Metanephros (tissue), 2 donors: ENCODE results near the genes SLC34A2 and RBPJ.

GRCh38 chr4:25088127-25089046 is 57.6 kb upstream of the LGI2 start:
- RAMPAGE, long total RNA = no peak

- RAMPAGE, long total RNA = no peak
Measured at GRCh38 chr4:25654987-25656055, at the start of gene SLC34A2. Gene SLC34A2 (plus strand): TSS chr4:25655851.

DNA sequence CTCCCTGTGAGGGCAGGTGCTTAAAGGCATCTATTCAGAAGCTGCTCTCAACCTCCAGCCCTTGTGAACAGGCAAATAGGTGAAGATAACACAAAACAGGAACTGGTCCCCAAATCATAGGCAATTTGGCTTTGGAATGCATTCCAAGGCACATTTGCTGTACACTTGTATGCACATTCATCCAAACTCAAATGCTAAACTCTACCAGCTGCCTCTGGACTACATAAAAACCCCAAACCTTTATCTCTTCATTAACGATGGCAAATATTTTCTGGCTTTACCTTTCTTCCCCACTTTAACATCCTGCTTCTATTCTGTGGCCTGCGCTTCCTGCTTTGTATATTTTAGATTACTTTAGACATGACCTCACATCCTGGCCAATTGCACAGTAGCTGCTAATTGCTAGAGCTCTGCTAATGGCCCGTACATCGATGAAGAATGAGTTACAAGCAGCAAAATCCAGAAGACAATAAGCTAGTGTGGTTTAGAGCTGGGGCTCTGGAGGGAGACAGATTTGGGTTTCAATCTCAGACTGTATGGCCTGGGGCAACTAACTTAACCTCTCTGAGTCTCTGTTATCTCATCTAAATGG is 3.2 kb downstream of the SEL1L3 start:
- RAMPAGE, long total RNA = no peak

- RAMPAGE, long total RNA = no peak
Measured at GRCh38 chr4:26088494-26089097, 174.6 kb downstream of the SMIM20 start.

GRCh38 chr4:26144953-26145472 is 175.8 kb upstream of the RBPJ start:
- RAMPAGE, long total RNA = no peak

GRCh38 chr4:26172011-26172461 is 148.8 kb upstream of the RBPJ start:
- RAMPAGE, long total RNA = no peak

DNA sequence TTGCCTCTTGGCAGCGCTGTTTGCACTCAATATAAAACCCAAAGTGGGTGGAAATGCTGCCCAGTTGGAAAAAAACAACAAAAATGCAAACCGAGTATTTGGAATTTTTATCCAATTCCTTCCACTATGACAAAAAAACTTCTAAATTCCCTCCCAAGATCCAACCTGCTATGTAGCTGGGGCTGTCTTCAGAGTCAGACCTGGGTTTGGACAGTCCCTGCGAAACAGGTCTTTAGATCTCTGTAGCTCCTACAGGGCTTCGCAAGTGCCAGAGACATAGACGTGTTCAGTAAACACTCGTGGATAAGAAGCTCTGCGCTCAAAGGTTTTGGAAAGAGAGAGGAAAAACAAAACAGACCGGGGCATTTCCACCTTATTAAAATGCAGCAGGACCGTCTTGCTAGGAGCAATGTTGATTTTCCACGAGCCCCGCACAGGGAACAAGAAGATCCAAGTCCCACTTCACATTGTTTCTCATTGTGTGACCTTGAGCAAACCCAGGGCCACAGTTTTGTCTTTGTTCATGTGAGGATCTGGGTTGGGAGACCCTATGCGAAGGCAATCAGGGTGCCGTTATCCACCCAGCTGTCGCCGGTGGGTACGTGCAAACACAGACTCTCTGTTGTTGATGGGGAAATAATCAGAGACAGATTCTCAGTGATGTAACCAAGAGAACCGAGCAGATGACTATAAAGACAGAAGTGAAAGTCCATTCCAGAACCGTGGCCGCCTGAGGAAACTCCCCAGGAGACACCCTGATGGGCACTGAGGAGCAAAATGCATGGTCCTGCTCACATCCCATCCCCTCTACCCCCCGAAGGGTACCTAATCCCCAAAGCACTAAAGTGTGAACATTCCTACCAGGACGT is 102.9 kb upstream of the RBPJ start:
- RAMPAGE, long total RNA = no peak

GRCh38 chr4:26319908-26320108 is 1.0 kb upstream of the RBPJ start:
- RAMPAGE, long total RNA = no peak

GRCh38 chr4:26320109-26321179 is at the start of gene RBPJ:
Gene RBPJ (plus strand): TSS chr4:26321014.
- RAMPAGE, long total RNA = start-site peak on the plus strand at chr4:26320667-26320832, 530 and 105 reads in 2 replicates; start-site peak on the plus strand at chr4:26321016-26321025, 569 and 116 reads in 2 replicates

- RAMPAGE, long total RNA = no peak
Measured at GRCh38 chr4:26341567-26342180, 20.9 kb downstream of the RBPJ start.

- RAMPAGE, long total RNA = no peak
Measured at GRCh38 chr4:26584210-26584898, 470 bp downstream of the TBC1D19 start.

- RAMPAGE, long total RNA = no peak
Measured at GRCh38 chr4:26766103-26766648, 94.5 kb upstream of the STIM2 start.

DNA sequence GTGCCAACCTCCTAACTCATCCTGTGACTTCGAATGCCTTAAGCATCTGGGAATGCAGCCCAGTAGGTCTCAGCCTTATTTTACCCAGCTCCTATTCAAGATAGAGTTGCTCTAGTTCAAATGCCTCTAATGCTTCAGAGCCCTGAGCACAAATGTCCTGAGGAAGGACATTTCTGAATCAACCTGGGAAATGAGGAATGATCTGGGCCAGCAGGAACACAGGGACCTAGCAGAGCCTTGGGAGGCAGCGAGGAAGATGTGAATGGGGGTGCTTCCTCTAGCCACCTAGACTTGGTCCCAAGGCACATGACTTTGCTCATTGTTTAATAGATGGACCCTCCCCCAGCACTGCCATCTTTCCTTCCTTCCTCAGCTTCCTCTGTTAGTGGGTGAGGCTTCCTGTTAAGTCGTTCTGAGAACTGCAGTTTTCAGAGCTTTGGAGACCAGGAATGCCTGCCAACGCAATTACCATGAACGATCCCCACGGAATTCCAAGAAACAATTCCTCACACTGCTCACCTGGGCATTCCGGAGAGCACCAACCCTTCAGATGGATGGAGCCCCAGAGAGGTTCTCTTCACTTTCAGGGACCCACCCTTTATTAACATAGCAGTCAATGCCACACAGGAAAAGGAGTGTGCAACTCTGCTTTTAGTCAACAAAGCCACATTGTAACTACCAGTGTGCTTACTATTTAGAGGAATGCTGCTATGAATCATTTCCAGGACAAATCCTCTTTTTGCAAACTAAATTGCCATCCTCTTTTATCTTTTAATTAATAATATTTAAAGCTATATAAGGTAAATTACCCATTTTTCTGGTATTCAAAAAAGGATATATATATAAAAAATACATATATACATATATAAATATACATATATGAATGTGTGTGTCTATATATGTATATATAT is 48.5 kb upstream of the STIM2 start:
- RAMPAGE, long total RNA = no peak

GRCh38 chr4:26975614-26976268 is 115.1 kb downstream of the STIM2 start:
- RAMPAGE, long total RNA = no peak

DNA sequence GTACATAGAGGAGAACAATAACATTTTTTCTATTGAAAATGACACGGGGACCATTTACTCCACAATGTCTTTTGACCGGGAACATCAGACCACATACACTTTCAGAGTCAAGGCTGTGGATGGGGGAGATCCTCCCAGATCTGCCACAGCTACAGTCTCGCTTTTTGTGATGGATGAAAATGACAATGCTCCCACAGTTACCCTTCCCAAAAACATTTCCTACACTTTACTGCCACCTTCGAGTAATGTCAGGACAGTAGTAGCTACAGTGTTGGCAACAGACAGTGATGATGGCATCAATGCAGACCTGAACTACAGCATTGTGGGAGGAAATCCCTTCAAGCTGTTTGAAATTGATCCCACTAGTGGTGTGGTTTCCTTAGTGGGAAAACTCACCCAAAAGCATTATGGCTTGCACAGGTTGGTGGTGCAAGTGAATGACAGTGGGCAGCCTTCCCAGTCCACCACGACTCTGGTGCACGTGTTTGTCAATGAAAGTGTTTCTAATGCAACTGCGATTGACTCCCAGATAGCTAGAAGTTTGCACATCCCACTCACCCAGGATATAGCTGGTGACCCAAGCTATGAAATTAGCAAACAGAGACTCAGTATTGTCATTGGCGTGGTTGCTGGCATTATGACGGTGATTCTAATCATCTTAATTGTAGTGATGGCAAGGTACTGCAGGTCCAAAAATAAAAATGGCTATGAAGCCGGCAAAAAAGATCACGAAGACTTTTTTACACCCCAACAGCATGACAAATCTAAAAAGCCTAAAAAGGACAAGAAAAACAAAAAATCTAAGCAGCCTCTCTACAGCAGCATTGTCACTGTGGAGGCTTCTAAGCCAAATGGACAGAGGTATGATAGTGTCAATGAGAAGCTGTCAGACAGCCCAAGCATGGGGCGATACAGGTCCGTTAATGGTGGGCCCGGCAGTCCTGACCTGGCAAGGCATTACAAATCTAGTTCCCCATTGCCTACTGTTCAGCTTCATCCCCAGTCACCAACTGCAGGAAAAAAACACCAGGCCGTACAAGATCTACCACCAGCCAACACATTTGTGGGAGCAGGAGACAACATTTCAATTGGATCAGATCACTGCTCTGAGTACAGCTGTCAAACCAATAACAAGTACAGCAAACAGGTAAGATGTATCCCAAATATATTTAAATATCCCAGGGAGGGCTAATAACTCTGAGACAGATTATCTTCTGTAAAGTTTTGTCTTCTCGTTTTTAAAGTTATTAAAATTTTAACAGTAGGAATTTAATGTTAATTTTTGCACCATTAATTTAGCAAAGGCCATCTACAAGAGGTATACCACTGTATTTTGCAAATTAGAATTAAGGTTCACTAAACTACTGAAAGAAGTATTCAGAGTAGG is 3.8 kb downstream of the PCDH7 start:
- RAMPAGE, long total RNA = no peak

DNA sequence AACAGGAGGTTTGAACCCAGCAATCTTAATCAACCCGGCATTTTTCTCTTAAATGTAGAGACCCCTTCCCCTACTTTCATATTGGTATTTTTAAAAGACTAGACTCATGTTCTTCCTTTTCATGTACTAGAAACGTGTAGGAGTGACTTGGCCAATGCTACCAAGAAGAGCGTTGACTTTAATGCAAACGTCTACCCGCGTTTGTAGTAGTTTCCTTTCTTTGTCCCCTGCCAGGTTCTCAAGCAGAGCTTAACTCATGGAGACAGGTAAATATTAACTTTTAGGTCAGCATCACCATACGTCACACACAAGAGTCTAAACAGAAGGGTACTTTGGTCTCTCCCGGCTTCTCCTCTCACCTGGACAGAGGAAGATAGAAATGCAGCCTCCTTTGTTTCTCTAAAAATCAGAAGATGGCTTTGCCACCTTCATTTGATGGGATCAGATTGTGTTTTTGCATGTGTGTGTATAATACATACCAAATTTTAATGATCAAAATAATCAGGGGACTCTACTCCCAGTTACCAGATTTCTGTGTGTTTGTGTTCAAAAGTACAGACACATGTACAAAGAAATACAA is 36.7 kb downstream of the C4orf19 start:
- RAMPAGE, long total RNA = no peak

DNA sequence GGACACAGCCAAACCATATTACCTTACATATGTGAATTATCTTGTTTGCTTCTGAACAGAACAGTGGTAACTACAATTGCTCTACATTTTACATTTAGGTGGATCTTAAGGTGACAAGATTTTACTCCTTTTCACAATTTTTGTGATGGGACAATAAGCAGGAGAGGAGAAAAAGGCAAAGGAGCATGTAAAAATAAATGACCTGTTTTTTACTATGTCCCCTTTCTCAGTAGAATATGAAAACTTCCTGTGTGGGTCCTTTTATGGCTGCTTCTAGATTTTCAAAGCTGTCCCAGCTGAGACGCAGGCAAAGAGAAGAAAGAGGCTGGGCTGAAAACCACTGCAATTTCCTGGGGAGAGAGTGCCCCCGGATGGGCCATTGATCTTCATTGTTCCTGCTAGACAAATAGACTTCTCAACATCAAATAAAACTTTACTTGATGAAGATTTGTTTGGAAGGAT is 45.8 kb upstream of the PGM2 start:
- RAMPAGE, long total RNA = no peak

GRCh38 chr4:37988466-37989130 is 28.4 kb downstream of the PTTG2 start:
- RAMPAGE, long total RNA = no peak

GRCh38 chr4:38004779-38005372 is 44.7 kb downstream of the PTTG2 start:
- RAMPAGE, long total RNA = no peak

GRCh38 chr4:38089747-38090214 is 129.6 kb downstream of the PTTG2 start:
- RAMPAGE, long total RNA = no peak